IMR-90 (cell line): Measurements from ENCODE around the genes NIPA2, ATP10A and GOLGA8G.

DNA sequence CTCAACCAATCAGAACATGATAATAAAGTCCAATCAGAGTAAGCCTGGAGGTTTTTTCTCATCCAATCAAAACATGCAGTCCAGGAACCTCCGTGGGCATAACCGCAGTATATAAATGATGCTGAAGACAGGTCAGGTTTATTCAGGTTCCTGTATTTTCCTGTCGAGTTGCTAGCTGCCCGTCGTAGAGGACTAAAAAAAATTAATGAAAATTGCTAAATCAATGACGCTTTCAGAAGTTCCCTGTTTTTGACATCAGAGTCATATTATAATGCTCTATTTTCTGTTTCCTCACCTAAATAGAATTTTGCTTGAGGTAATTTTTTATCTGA lies 177.3 kb downstream of the POTEB3 start:
- RRBS = no CpG with 5 or more reads among the region's 6 CpGs
CAGE:
- cytosol, long polyA plus RNA = no peak
- long polyA plus RNA = no peak
- nucleus, long polyA plus RNA = no peak

DNA sequence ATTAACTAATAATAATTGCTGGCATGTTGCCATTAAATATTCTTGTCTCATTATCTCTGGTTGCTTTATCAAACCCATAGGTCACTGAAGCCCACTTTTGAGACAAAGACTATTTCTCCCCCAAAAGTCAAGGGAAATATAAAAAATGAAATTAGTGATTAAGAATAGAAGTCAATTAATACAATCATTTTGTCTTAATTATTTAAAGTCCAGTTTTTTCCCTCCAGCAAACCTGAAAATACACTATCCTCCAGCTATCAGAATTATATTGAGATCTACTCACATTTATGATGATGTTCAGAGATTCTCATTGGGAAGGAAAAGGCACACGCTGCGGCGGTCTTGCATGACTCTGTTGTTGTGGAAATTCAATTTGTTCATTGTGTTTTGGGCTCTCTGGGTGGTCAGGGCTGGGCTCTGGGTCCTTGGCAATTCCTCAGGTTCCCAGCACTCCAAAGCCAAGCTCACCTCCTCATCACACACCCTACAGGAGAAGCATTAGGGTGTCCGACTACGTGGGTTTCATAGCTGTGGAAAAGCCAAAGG lies 130.8 kb downstream of the GOLGA6L22 start:
- RRBS = no CpG with 5 or more reads among the region's 5 CpGs
CAGE:
- cytosol, long polyA plus RNA = no peak
- long polyA plus RNA = no peak
- nucleus, long polyA plus RNA = no peak

GRCh38 chr15:22838566-22839326 lies at the start of gene NIPA2:
TSS of gene NIPA2 (plus strand) at chr15:22838666.
- RRBS = under 1% methylated on average over 10 of the region's 67 CpGs
CAGE:
- cytosol, long polyA plus RNA = no peak
- long polyA plus RNA = start-site peak on the plus strand at chr15:22838658-22839060, 171 and 814 reads in 2 replicates
- nucleus, long polyA plus RNA = no peak

- RRBS = no CpG with 5 or more reads among the region's 19 CpGs
CAGE:
- cytosol, long polyA plus RNA = no peak
- long polyA plus RNA = no peak
- nucleus, long polyA plus RNA = no peak
Measured at GRCh38 chr15:22891504-22891909, 53.0 kb downstream of the NIPA2 start.

GRCh38 chr15:22925632-22926298 lies 54.4 kb downstream of the CYFIP1 start:
- RRBS = no CpG with 5 or more reads among the region's 25 CpGs
CAGE:
- cytosol, long polyA plus RNA = no peak
- long polyA plus RNA = no peak
- nucleus, long polyA plus RNA = no peak

- RRBS = 18% methylated on average over 1 of the region's 41 CpGs
CAGE:
- cytosol, long polyA plus RNA = no peak
- long polyA plus RNA = no peak
- nucleus, long polyA plus RNA = no peak
Measured at GRCh38 chr15:23565855-23567180, 844 bp downstream of the MKRN3 start.

- RRBS = no CpG with 5 or more reads among the region's 9 CpGs
CAGE:
- cytosol, long polyA plus RNA = no peak
- long polyA plus RNA = no peak
- nucleus, long polyA plus RNA = no peak
Measured at GRCh38 chr15:23690184-23691056, 3.3 kb upstream of the NDN start.

DNA sequence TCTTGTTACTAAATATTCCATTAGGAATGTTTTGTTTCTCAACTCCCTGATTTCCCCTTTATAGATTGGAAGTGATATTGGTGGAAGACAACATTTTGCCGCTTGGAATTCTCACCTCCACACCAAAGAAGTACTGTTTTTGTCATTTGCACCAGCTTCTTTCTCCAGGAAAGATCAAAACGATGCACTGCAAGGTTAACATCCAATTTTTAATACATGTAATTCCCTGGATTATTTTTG lies 156.8 kb downstream of the SNRPN start:
- RRBS = no CpG with 5 or more reads among the region's 2 CpGs
CAGE:
- cytosol, long polyA plus RNA = no peak
- long polyA plus RNA = no peak
- nucleus, long polyA plus RNA = no peak

GRCh38 chr15:25503208-25503636 lies 64.4 kb upstream of the UBE3A start:
- RRBS = no CpG with 5 or more reads among the region's 14 CpGs
CAGE:
- cytosol, long polyA plus RNA = no peak
- long polyA plus RNA = no peak
- nucleus, long polyA plus RNA = no peak

GRCh38 chr15:25853106-25853536 lies 10.0 kb downstream of the ATP10A start:
- RRBS = no CpG with 5 or more reads among the region's 2 CpGs
CAGE:
- cytosol, long polyA plus RNA = no peak
- long polyA plus RNA = no peak
- nucleus, long polyA plus RNA = no peak

DNA sequence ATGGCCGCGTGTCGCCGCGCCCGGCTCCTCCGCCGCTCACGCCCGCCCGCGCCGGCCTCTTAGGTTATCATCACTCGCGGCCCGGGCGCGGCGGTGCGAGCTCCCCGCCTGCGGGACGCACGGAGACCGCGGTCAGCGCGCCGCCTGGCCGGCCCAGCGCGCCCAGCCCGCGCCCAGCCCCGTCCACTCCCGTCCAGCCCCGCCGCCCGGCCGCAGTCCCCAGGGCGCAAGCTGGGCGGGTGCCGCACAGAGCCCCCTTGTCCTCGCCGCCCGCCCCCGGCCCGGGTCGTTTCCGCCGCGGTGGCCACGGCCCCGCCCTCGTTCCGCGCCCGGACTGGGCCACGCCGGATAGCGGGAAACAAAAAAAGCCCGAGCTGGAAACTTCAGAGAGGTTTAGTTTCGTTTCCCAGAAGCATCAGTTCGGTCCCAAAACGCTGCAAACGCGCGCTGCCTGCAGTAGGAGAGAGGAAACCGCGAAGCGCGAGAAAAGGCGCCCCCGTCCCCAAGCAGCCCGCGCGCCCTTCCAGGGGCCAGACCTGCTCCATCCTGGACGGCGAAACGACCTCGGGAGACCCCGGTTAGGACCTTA lies at the start of gene ATP10A:
ATP10A (minus strand) TSS at position 233 of the 589 bp plus-strand sequence.
- RRBS = 1% methylated on average over 38 of the region's 82 CpGs
CAGE:
- cytosol, long polyA plus RNA = no peak
- long polyA plus RNA = no peak
- nucleus, long polyA plus RNA = no peak

- RRBS = no CpG with 5 or more reads among the region's 5 CpGs
CAGE:
- cytosol, long polyA plus RNA = no peak
- long polyA plus RNA = no peak
- nucleus, long polyA plus RNA = no peak
Measured at GRCh38 chr15:26767017-26767768, 5.7 kb downstream of the GABRB3 start.

DNA sequence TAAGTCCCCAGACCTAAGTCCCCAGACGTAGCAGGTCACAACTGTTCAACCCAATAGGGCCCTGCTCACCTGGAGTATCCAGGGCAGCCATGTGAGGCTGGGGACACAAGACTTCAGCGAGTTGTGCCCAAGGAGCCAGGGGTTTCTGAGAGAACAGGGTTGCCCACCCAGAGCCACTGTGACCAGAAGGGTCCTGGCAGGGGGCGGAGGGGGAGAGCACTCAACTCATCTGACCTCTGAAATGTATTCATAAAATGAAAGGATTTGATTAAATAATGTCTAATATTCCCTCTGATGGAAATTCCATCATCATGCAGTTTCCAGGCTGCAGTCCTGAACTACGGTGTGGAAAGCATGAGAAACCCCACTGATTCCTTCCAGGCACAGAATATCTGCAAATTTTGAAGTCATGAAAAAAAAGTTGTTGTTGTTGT lies 197.3 kb downstream of the OCA2 start:
- RRBS = no CpG with 5 or more reads among the region's 4 CpGs
CAGE:
- cytosol, long polyA plus RNA = no peak
- long polyA plus RNA = no peak
- nucleus, long polyA plus RNA = no peak

GRCh38 chr15:28159325-28159700 lies 60.2 kb upstream of the OCA2 start:
- RRBS = no CpG with 5 or more reads among the region's 6 CpGs
CAGE:
- cytosol, long polyA plus RNA = no peak
- long polyA plus RNA = no peak
- nucleus, long polyA plus RNA = no peak

DNA sequence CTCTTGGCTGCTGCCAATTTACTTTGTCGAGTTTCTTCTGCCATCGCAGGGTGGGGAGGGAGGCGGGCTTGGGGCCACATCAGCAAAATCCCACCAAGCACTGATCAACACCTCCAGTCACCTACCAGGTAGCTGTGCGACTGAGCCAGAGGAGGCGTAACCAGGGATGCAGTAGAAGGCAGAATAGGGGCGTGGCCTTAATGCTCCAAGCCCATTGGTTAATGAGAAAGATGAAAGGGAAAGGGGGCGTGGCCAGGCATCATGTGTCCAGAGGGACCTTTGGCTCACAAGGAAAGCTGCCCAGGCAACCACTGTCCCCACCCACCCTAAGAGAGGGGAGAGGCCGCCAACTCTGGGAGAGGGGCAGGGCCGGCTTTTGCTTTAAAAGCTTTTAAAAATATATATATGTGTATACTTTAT lies at the start of gene GOLGA8G:
GOLGA8G (minus strand) TSS at position 142 of the 420 bp plus-strand sequence.
- RRBS = no CpG with 5 or more reads among the region's 9 CpGs
CAGE:
- cytosol, long polyA plus RNA = no peak
- long polyA plus RNA = no peak
- nucleus, long polyA plus RNA = no peak

DNA sequence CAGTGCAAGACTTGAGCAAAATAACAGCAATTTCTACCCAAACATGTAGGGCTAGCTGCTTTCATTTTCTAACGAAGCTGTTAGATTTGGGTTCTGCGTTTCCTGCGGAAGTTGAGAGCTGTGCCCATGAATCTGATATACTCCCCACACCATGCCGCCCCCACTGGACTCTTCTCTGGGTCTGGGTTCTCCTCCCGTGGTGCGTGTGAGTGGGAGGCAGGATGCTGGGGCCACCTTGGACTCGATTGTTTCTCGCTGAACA lies 179.8 kb downstream of the NSMCE3 start:
- RRBS = no CpG with 5 or more reads among the region's 8 CpGs
CAGE:
- cytosol, long polyA plus RNA = no peak
- long polyA plus RNA = no peak
- nucleus, long polyA plus RNA = no peak

- RRBS = 3% methylated on average over 26 of the region's 43 CpGs
CAGE:
- cytosol, long polyA plus RNA = no peak
- long polyA plus RNA = no peak
- nucleus, long polyA plus RNA = no peak
Measured at GRCh38 chr15:29569677-29570156, 1.1 kb downstream of the ENTREP2 start.

DNA sequence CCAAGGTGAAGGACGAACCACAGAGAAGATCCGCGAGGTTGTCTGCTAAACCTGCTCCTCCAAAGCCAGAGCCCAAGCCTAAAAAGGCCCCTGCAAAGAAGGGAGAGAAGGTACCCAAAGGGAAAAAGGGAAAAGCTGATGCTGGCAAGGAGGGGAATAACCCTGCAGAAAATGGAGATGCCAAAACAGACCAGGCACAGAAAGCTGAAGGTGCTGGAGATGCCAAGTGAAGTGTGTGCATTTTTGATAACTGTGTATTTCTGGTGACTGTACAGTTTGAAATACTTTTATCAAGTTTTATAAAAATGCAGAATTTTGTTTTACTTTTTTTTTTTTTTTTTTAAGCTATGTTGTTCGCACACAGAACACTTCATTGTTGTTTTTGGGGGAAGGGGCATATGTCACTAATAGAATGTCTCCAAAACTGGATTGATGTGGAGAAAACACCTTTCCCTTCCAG lies 91.5 kb downstream of the TJP1 start:
- RRBS = no CpG with 5 or more reads among the region's 4 CpGs
CAGE:
- cytosol, long polyA plus RNA = no peak
- long polyA plus RNA = no peak
- nucleus, long polyA plus RNA = no peak

GRCh38 chr15:29871370-29871827 lies 49.1 kb upstream of the TJP1 start:
- RRBS = no CpG with 5 or more reads among the region's 19 CpGs
CAGE:
- cytosol, long polyA plus RNA = no peak
- long polyA plus RNA = no peak
- nucleus, long polyA plus RNA = no peak

- RRBS = no CpG with 5 or more reads among the region's 6 CpGs
CAGE:
- cytosol, long polyA plus RNA = no peak
- long polyA plus RNA = no peak
- nucleus, long polyA plus RNA = no peak
Measured at GRCh38 chr15:29888520-29889061, 66.3 kb upstream of the TJP1 start.